ENCODE results near the gene ERO1A.

GRCh38 chr14:52020730-52021470 lies 31.6 kb downstream of the RTRAF start:
- PRO-cap, 2 experiments, result no peak in any of the 2 experiments

DNA sequence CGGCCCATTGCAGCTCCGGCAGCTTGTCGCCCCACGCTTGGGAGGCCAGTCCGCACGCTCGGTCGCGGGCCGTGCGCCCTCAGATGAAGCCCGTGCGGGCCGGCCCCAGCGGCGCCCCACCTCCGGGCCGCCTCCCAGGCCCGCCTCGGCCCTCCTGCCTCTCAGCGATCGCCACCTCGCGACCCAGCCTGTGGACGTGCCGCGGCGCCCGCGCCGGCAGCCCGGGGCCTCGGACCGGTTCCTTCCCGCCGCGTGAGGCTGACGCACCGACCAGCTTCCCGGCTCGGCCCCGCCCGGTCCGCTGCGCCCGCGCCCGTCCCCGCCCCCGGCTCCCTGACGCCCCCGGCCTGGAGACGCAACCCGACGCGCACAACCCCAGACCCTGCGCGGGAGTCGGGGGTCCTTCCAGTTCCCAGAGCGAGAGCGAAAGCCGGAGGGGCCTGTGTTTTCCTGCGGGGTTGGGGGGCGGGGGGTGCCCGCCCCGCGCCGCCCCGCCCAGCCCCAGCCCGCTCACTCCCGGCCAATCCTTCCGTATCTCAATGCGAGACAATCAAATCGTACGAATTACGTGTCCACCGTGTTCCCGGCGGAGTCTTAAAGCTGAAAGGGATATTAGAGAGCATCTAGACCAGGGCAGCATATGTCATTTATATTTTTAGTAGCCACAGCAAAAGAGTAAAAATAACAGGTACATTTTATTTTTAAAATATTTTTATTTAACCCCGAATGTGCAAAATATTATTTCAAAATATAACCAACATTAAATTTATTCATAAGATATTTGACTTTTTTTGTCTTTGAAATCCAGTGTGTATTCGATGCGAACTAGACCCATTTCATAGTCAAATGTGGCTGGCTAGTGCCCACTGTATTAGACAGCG lies at the start of gene ERO1A:
TSS of gene ERO1A (minus strand) at position 85 of the 881 bp plus-strand sequence.
- PRO-cap, 2 experiments, result peak in 2 of 2 experiments; most common plus-strand start position 336 of the sequence (in 2); most common minus-strand start position 460 of the sequence (in 2)

DNA sequence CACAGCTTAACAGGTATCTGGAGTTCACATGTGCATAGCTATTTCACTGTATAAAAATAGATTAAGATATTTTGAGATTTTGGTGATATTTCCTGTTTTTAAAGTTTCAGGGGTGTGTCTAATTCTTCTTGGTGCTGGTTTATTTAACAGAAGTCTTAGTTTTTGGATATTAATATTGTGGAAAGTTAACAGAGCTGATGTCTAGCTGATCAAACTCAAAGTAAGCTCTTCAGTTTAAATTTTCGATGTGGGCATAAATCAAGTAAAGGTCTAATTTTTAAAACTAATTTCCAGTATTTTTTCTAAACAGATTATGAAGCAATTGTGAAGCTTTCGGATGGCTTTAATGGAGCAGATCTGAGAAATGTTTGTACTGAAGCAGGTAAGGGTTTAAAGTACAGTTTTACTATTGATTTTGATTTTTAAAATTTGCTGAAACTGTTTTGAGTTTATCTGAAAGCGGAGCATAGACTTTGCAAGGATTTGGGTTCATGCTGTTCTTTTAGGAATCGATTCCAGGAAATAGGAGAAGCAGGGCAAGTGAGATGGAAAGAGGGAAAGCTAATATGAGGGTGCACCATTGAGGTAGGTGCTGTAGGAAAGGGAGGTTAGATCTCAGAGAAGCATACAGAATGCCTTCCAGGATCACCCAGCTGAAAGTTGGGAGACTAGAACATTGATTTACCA lies 6.2 kb upstream of the STYX start:
- PRO-cap, 2 experiments, result no peak in any of the 2 experiments

DNA sequence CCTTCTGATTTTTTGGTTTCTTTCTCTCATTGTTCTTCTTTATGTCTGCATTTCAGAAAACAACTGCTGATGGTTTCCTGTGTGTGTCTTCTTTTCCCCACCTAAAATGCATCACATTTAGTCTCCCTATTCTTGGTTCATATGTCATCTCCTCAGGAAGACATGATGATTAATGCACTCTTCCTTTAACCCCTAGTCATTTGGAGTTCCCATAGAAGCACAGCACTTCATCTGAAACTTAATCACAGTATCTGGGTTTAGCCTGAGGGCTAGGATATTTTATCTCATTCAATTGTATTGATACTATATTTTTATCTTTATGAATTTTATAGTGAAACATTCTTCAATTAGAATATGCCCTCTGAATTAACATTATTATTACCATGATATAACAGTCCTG lies 21.5 kb downstream of the GNPNAT1 start:
- PRO-cap, 2 experiments, result no peak in any of the 2 experiments

- PRO-cap, 2 experiments, result no peak in any of the 2 experiments
These were observed 44.1 kb upstream of the GNPNAT1 start for GRCh38 chr14:52835505-52835984.

- PRO-cap, 2 experiments, result no peak in any of the 2 experiments
These were observed 73.3 kb upstream of the GNPNAT1 start for GRCh38 chr14:52864630-52865146.

DNA sequence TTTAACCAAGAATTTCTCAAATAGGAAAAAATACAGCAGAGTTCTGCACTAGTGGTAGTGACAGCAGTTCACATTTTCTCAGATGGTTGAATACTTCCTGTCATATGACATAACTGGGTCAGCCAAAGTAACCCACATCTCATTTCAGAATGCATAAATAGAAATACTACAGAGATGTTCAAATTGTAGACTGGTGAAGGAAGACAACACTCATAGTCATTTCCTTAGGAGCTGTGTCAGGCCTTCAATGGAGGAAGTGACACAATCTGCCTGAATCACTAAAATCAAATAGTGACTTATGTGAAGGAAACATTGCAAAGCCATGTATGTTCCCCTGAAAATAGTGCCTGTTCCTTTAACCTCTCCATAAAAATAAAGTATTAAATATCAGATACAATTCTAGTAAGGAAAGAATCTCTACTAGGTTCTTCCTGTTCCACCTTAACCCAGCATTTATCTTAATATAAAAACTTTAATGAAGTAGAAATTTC lies 32.3 kb downstream of the FERMT2 start:
- PRO-cap, 2 experiments, result no peak in any of the 2 experiments

DNA sequence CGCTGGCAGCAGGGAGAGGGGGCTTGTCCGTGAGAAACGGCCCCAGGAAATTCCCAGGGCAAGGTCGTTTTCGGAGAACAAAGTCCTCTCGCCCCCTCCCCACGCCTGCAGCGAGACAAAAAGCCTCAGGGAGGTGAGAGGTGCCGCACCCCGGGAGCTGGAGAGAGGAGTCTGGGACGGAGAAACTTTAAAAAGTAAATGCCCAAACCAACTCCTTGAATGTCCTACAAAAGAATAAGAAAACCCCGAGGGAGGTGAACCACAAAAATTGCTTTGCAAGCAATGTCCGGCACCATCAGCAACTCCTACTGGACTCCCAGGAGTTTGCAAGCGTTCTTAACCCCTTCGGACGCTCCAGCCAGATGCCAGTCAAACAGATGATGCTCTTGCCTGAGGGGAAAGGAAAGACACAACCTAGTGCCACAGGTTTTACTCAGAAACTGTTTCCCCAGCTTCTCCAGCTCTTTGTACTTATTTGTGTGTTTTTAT lies 703 bp upstream of the FERMT2 start:
- PRO-cap, 2 experiments, result peak in 2 of 2 experiments; most common plus-strand start position 339 of the sequence (in 1); most common minus-strand start position 310 of the sequence (in 2)

DNA sequence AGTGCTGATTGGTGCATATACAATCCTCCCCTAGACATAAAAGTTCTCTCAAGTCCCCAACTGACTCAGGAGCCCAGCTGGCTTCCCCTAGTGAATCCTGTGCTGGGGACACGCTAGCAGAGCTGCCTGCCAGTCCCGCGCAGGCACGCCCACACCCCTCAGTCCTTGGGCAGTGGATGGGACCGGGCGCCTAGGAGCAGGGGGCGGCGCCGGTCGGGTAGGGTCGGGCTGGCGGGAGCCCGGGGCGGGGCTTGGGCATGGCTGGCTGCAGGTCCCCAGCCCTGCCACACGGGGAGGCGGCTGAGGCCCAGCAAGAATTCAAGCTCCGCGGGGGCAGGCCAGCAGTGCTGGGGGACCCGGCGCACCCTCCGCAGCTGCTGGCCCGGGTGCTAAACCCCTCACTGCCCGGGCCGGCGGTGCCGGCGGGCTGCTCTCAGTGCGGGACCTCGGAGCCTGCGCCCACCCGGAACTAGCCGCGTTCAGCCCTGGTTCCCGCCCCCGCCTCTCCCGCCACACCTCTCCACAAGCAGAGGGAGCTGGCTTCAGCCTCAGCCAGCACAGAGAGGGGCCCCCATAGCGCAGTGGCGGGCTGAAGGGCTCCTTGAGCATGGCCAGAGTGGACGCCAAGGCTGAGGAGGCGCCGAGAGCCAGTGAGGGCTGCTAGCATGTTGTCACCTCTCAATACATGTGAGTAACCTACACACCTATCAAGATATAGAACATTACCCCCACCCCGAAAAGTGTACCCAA lies 64.4 kb upstream of the DDHD1 start:
- PRO-cap, 2 experiments, result peak in 2 of 2 experiments; most common plus-strand start position 68 of the sequence (in 2); most common minus-strand start position 471 of the sequence (in 1)

DNA sequence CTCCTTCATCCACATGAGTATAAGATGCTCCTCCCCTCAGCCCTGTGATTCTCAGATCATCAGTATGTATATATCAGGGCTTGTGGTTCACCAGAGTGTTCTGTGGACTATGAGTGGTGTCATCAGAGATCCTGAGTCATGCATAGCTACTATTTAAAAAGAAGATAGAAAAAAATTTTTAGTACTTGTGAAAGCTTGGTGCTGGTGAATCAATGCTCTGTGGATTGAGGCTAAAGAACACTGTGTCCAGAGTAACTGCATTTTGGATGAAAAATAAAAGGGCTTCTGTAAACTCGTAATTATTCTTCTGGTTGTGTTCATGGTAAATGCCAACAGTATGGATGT lies 285.8 kb downstream of the BMP4 start:
- PRO-cap, 2 experiments, result no peak in any of the 2 experiments

DNA sequence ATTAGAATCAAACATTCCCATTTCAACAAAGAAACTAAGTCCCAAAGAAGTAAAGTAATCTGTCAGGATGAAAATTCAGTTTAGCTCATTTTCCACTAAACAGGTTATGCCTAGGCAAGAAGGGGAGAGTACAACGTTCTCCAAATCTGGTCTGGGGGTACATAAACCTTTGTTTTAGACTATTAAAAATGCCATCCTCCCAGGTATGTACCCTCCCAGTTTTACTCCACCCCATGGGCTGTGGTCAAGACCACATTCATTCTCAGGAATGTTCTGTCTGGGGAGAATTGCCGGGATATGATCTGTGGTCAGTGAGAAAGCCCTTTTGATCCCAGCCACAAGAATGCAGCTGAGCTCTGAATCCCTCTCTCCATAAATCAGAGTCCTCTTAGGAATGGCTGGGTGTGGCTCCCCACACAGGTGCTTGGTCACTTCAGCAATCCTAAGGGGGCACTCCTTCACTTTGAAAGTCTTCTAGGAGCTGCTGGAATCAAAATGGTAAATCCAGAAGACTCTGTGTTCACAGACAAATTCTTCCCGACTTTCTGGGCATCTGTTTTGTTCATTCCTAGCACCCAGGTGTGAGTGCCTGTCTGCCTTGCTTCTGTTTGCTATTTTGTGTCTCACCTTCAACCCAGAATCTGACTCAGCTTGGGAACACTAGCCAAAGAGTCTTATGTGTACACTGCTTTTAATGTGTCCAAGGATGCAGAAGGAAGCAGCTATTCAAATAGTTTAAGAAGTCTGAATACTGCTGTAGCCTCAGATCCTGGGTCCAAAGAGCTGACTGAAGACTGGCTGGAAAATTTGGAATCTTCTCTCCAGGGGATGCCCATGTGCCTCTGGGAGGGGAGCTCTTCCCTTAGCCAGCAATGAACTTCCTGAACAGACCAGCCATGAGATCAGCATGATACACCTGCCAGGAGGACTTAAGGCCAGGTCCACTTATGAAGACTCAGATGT lies 144.6 kb upstream of the CDKN3 start:
- PRO-cap, 2 experiments, result no peak in any of the 2 experiments

GRCh38 chr14:54440066-54440804 lies 939 bp downstream of the CNIH1 start:
- PRO-cap, 2 experiments, result no peak in any of the 2 experiments

- PRO-cap, 2 experiments, result no peak in any of the 2 experiments
These were observed 10.3 kb upstream of the SAMD4A start for GRCh38 chr14:54556493-54557064.

DNA sequence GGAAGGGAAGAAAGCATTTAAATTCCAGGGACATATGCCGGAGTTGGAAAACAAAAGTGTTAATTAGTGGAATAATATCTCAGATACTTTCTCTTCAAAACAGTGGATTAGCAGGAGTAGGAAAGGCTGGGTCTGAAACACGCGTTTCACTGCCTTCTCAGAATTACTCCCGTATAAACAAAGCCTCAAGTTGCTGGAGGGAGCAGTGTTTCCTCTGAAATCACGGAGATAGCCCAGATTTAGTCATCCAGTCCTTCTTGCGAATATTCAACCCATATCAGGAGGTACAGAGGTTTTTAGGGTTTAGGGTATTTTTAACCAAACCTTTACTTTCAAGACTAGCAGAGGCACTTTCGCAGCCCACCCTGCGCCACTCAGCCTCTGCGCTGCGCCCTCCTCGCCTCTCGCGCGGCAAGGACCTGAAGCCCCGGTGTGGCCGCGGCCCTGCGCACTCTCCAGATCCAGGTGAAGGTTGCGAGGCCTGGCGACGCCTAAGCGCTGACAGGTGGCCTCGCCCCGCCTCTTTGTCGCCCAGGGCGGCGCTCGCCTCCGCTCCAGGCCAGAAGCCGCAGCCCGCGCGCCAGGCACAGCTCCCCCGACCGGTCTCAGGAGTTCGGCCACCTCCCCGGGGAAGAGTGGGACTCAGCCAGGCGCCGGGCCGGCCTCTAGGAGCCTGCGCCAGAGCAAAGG lies 2.0 kb upstream of the SAMD4A start:
- PRO-cap, 2 experiments, result peak in 2 of 2 experiments; most common plus-strand start position 562 of the sequence (in 2); most common minus-strand start position 434 of the sequence (in 2)

DNA sequence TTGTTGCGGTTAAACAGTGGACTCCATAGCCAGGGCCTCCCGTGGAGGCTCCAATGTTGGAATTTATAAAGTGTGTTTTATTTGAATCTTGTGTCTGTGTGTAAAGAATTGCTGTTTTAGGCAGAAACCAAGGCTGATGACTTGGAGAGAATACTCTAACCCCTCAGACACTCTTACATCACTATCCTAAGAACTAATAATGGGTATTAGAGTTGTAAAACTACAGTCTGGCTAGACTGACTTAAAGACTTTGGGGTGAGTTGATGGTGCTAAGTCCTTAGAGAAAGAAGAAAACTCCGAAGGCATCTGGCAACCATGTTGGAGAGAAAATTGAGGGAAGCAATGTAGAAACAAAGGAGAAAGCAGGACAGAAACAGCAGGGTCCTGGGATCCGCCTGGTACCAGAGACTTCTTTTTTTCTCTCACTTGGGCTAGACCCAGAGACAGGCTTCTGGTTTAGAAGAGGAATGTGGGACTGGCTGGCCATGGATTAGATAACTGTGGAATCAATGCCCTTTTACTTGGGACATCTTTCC lies 34.8 kb downstream of the SAMD4A start:
- PRO-cap, 2 experiments, result no peak in any of the 2 experiments

DNA sequence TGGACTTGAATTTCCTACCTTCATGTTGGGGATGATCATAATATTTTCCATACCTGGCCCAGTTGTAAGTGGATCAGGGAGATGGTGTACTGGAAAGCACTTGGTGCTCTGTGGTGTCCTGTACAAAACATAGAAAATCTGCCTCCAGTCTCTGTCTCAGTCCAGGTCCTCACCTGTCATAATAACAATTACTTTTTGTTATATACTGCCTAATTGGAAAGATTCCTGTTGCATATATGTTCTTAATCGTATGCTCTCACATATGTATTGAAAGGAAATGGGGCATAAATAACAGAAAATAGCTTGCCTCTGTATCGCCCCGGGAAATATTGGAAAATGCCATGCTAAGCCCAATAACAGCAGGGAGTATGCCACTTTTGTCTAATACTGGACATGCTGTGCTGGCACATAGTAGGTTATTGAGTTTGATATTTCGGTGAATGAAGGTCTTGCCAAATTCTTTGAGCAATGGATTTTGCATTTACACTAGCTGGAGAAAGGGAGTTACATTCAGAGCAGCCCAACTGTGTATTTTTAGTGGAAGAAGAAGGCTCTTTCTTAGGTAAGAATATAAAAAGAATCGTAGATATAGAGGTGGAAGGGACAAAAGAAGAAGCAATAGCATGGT lies 41.4 kb downstream of the SAMD4A start:
- PRO-cap, 2 experiments, result no peak in any of the 2 experiments

DNA sequence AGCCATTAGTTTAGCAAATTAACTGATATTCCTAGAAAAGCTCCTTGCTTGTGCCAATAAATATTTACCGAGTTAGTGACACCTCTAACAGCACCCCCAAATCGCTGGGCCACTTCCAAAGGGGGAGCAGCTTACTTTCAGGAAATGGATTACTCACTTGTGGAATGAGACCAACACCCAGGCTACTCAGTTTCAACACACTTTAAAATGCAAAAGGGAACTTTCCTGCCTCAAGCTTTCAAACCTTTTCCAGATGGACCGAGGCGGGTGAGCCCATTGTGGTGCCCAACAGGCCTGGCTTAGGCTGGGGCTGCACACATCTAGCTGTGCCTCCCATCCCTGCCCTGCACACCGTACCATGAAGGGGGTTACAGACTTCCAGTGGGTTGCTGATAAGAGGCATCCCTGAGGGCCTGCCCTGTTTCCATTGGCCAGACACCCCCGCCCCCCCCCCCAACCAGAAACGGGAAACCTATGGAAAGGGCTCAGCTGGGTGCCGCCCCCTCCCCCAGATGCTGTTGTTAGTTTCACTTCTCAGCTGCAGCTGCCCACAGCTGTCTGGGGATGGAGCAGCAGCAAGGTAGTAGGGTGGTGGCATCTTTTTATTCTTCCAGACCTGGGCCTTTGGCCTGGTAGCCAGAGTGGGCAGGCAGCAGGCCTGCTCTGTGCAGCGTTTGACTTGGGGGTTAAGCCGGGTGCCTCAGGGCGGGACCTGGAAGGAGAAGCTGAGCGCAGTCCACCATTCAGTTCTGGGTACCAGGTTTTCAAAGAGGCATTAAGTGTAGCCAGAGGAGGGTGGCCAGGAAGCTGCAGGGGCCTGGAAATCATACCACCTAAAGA lies 117.5 kb downstream of the SAMD4A start:
- PRO-cap, 2 experiments, result no peak in any of the 2 experiments

GRCh38 chr14:54707507-54708396 lies 140.8 kb downstream of the SAMD4A start:
- PRO-cap, 2 experiments, result no peak in any of the 2 experiments

DNA sequence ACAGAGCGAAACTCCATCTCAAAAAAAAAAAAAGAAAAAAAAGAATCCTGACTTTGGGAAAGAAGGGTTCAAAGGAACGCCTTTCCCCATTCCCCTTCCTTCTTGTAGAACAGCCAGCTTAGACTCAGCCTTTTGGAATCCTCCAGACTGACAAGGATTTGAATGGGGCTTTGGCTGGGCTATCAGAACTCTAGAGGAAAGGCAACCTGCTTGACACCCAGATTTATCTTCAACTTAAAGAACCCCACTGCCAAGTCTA lies 152.0 kb downstream of the SAMD4A start:
- PRO-cap, 2 experiments, result no peak in any of the 2 experiments

GRCh38 chr14:54837887-54838426 lies 64.7 kb downstream of the GCH1 start:
- PRO-cap, 2 experiments, result no peak in any of the 2 experiments

Measured in right ventricle myocardium (tissue), 1 donor.